Myometrial cell (primary cell): ENCODE data around the genes OMD and BICD2.

DNA sequence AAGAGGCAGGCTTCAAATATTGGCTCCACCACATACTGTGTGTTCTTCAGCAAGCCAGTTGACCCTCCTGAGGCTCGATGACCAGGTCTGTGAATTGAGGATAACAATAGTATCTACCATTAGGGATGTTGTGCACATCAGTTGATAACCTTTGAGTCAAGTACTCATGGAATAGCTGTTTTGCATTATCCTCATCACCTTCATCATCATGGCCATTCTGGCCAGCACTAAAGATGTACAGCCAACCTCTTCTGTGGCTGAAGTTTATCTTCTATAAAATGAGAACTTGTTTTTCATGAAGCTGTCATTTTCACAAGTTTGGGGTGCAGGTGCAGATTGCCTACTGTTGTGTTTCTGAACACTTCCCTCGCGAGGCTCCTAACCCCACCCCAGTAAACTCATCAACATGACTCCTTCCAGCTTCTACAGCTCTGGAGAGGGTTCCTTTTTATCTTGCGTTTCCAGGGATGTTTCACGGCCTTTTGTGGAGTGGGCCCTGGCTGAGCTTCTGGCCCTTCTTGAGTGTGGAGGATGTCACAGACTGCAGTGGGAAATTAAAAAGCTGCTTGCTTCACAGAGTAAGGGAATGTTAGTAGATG, 24.7 kb downstream of the SYK start:
- RAMPAGE, long total RNA, result no peak

DNA sequence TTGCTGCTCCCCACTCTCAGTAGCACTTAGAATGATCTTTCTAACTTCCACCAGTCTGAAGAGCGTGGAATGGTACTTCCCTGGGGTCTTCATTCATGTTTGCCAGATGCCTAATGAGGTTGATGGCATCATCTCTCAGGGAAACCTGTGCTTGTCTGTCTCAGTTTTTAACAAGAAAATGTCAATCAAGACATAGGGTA, 58.0 kb downstream of the SYK start:
- RAMPAGE, long total RNA, result no peak

DNA sequence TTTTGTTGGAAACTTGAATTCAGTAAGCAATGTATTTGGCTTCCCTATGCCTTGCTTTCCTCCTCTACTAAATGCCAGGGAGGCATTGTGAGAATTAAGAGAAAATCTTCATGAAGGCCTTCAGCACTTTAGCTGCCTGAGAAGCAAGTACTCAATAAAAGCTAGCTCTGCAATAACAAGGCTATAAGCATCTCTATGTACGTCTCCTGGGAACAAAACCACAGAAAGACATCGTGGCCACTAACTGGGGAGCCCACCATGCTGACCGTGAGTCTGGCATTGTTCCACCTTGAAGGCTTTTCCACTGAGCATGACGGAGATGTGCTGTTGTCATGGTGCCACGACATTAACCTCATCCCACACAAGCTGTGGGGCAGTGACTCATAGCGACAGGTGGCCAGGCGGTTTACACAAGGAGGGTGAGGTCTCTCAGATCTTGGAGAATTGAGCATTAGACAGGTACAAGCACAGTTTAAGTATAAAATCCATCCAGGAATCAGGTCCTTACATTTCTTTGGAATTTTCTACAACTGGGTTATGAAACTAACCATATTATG, 133.5 kb downstream of the SYK start:
- RAMPAGE, long total RNA, result no peak

- RAMPAGE, long total RNA, result no peak
Measured at GRCh38 chr9:90942554-90943086, 141.0 kb downstream of the SYK start.

DNA sequence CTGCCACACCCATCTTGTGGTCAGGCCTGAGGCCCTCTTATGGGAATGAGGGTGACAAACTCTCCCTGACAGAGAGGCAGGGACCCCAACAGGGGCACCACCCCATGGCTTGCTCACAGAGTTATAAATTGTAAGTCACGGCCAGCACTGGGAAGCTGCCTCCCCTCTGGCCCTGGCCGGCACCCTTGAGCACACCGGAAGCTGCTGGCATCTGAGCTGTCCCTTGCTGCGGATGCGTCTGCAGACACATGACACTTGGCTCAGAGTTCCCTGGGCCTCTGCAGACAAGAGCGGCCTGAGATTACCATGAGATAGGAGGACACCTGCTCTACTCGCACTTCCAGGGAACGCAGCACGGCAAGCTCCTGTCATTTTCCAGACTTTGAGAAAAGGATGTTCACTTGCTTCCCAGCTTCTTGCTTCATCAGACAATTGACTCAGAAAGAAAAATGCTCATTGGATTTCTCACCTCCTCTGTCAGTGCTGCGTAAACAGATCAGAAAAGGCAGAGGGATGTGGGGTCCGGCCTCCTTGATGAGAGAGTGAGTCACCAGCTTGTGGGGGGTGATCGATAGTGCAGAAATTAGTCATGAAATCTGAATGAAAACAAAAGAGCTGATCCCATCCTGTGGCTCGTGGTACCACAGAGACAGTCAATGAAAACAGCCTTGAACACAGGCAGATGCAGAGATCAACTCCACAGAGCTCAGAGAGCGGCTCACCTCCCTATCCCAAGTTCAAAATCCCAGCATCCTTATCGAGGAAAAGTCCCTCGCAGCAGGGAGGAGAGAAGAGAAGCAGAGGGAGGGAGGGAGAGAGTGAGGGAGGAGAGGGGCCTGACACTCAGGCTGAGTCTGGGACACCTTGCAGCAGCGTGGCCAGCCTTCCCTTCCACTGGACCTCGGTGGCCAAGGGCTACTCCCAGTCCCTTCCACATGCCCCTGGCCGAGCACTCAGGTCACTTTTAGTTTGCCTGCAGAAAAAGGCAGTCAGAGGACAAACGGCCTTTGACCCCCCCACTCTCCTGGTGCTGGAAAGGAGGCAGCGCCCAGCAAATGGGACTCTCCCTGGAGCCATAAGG, 270.0 kb downstream of the SYK start:
- RAMPAGE, long total RNA, result no peak

GRCh38 chr9:91174827-91175243, 186.9 kb downstream of the AUH start:
- RAMPAGE, long total RNA, result no peak

- RAMPAGE, long total RNA, result no peak
Measured at GRCh38 chr9:91197249-91197650, 164.5 kb downstream of the AUH start.

GRCh38 chr9:91212017-91212398, 149.7 kb downstream of the AUH start:
- RAMPAGE, long total RNA, result no peak

DNA sequence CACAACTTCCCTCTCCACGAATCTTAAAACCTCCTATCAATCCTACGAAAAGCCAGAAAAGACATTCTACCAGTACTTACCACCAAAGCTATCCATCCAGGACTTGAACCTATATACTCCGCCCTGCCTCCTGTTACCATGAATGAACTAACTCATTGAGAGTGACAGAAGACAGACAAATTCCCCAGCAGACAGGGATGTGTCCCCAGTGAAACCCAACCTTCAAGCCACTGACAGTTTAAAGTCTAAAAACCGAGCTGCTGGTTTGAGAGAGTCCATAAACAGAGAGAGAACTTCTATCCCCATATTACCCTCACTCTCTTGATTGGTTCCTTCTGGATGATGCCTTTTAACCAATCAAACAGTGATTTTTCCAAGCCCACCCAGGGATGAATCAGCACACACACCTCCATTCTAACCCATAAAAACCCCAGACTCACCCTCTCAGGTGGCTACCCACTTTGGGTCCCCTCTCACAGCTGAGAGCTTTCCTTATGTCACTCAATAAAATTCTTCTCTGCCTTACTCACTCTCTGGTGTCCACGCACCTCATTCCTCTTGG, 34.6 kb downstream of the AUH start:
- RAMPAGE, long total RNA, result no peak

GRCh38 chr9:91419165-91420277, 4.1 kb downstream of the NFIL3 start:
- RAMPAGE, long total RNA, result no peak

DNA sequence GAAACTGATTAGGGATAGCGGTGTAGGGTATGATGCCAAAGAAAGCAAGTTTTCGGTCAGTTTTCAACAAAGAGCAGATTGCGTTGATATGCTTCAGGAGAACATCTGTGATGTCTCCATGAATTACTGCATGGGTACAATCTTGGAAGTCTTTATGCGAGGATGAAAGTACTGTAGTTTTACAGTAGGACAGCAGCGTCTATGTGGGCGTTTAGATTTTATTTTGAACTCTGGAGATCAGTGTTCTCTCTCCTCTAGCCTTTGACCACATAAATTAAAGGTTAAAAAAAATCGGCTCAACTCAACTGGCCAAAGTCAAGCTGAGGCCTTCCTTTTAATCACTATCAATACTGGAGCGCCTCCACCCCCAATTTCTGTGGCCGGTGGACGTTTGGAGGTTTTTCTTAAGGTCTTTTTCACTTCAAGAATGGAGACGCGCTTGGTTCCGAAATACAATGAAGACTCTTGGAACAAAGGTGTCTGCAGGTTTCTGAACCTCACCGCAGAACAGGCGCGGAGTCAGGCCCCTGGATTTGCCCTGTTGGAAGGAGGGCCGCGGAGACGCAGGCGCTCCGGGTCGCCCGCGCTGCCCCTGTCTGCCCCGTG, 2.9 kb downstream of the NFIL3 start:
- RAMPAGE, long total RNA, result no peak

- RAMPAGE, long total RNA, result no peak
Measured at GRCh38 chr9:91495415-91495796, 71.8 kb upstream of the NFIL3 start.

- RAMPAGE, long total RNA, result no peak
Measured at GRCh38 chr9:91847688-91848245, 102.3 kb downstream of the ROR2 start.

DNA sequence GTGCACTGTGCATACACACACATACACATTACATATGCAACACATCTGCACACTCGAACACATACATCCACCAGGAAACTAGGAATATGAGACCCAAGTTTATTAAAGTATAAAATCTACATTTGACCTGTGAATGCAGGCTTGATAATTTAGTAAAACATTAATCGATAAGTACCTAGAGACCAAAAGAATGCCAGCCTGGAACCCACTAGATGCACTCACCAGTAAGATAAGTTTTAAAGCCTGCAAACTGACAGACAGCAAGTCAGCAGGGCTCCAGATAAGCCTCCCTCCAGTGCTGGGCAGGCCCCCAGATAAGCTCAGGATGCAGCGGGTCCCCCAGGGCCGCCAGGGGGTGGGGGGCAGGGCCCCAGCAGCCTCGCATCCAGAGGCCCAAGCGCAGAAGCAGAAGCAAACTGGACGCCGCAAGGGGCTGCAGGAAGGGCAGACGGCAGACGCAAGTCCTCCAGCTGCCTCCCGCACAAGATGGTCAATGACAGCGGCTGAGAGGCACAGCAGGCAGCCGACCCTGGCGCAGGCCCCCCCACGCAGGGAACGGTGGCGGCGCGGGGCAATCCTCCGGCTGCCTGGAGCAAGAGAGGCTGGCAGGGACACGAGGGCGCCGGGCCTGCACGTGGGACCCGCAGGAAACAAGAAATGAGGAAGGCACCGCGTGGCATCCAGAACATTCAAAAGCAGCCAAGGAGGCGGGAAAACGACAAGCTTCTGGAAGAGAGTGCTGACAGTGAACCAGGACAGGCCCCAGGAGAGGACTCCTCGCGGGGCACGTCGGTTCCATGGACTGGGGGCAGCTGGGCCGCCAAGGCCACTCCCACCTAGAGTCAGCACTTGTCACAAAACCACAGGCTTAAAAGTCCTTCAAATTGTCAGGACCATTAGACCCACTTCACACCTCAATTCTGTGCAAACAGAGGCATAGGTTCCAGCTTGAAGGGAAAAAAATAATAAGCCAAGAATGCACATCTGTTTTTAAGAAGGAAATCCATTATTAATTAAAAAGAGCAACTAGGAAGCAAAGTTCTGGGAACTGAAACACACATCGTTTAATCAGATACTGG, 49.8 kb downstream of the ROR2 start:
- RAMPAGE, long total RNA, result no peak

- RAMPAGE, long total RNA, result no peak
Measured at GRCh38 chr9:92247251-92247777, 46.2 kb downstream of the IARS1 start.

- RAMPAGE, long total RNA, result no peak
Measured at GRCh38 chr9:92310457-92310839, 14.7 kb downstream of the NOL8 start.

GRCh38 chr9:92424199-92424837, at the start of gene OMD:
Gene OMD, minus strand, starts transcription at chr9:92424471.
- RAMPAGE, long total RNA, result no peak

- RAMPAGE, long total RNA, result no peak
Measured at GRCh38 chr9:92600048-92601566, 64.8 kb upstream of the ECM2 start.

DNA sequence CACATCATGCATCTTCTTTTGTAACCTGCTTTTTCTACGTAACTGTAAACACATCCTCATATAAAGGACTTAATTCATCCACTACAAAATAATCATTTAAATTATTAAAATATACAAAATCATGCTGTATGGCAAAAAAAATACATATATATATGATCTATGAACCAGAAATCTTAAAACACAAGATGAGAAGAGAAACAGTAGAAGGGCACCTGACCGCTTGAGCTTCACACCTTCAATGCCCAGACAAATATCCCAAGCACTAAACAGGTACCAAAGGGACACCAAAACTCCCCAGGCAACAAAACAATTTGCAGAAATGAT, 4.3 kb downstream of the IPPK start:
- RAMPAGE, long total RNA, result no peak

GRCh38 chr9:92764513-92764955, at the start of gene BICD2:
Gene BICD2, minus strand, starts transcription at chr9:92764833.
- RAMPAGE, long total RNA, result no peak